Suprapubic skin (tissue), 4 donors: ENCODE measurements around a stretch of chr10.

DNA sequence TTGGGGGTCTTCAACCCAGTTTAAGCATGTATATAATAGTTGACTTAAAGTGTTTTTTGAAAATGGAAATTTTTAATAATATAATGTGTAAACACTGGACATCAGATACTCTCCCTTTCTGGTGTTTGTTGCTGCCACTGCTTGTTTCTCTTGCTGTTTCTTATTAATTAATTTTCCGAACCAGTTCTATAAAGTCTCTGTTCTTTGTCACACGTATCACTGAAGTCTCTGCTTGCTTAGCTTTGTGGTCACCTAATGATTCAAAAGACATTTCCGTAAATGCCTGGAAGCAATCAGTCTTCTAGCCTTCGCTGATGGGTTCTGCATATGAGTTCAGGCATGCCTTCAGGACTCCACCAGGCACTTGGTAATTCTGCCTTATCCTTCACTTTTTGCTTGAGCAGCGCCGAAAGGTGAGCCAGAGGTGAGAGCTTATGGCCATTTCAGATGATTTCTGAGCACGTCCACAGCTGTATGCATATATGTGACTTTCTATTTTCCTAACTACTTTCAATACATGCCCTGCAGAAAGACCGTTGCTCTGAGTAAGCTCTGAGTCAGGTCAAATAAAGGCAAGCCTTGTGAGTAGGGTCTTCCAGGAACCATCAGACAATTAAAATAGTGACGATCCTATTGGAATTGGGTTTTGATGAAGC, 154.6 kb upstream of the AKR1E2 start:
- PRO-cap: no peak
- RAMPAGE, long total RNA, 4 experiments: start-site peak on the plus strand in 1 of 4 experiments, centred at position 278 of the sequence, 10 reads per replicate

DNA sequence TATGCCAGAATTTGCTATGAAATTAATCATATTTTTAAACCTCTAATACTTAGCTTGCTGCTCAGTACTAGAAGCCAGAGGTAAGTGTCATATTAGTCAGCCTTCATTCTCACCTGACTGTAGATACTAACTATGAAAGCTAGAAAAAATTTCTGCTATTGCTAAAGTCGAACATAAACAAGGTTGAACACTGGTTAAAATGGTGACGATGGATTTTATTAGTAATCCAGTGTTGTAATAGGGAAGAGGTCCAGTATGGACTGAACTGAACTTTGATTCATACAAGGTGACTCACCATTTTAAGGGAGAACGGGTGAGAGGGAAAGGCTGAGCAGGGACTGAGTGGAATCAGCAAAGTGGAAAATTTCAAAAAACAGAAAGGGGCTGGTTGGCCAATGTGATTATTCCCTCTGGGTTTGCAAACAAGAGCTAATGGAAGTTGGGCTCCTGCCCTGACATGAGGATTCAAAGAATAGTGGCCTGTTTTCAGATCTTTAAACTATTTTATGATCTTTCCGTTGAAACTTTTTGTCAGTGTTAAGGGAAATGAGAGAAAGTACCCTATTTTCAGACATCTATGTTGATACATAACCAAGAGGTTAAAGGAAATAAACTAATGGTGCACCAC, 15.5 kb upstream of the AKR1C1 start:
- PRO-cap: no peak
- RAMPAGE, long total RNA, 4 experiments: no peak in any of the 4 experiments

DNA sequence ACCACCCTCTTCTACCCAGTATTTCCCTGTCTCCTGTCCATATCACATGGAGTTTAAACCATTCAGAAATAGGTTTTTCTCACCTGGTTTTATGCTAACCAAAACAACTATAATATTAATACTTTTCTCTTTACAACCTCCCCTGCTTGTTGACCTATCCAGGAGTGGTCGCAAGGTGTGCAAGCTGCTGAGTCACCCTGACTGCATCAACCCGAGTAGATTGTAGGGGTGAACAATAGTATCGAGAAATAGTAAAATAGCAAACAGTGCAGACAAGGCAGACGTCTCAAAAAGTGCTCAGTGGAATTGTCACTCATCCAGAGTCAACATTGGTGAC, 6.4 kb upstream of the AKR1C1 start:
- PRO-cap: no peak
- RAMPAGE, long total RNA, 4 experiments: no peak in any of the 4 experiments

DNA sequence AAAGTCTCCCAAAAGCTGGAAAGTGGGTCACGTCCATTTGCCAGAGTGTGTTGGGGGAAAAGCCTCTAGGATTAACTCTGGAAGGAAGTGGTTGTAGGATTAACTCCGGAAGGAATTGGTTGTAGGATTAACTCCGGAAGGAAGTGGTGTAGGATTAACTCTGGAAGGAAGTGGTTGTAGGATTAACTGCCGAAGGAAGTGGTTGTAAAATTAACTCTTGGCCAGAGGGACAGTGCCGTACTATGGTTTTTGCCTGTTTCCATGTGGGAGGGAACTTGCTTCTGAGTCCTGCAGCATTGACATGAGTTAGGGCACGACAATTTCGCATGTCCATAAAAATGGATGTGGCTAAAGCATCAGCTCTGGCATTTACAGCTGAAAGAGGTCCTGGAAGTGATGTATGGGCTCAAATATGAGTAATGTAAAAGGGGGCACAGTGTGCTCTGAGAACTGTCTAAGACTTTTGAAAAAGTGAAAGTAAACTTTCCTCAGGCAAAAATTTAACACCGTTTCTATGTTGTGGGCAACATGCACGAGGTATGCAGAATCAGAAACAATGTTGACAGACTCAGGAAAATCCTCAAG, 37.6 kb upstream of the AKR1C2 start:
- PRO-cap: no peak
- RAMPAGE, long total RNA, 4 experiments: no peak in any of the 4 experiments

GRCh38 chr10:5147042-5147398, 37.9 kb downstream of the AKR1C8 start:
- PRO-cap: no peak
- RAMPAGE, long total RNA, 4 experiments: no peak in any of the 4 experiments

DNA sequence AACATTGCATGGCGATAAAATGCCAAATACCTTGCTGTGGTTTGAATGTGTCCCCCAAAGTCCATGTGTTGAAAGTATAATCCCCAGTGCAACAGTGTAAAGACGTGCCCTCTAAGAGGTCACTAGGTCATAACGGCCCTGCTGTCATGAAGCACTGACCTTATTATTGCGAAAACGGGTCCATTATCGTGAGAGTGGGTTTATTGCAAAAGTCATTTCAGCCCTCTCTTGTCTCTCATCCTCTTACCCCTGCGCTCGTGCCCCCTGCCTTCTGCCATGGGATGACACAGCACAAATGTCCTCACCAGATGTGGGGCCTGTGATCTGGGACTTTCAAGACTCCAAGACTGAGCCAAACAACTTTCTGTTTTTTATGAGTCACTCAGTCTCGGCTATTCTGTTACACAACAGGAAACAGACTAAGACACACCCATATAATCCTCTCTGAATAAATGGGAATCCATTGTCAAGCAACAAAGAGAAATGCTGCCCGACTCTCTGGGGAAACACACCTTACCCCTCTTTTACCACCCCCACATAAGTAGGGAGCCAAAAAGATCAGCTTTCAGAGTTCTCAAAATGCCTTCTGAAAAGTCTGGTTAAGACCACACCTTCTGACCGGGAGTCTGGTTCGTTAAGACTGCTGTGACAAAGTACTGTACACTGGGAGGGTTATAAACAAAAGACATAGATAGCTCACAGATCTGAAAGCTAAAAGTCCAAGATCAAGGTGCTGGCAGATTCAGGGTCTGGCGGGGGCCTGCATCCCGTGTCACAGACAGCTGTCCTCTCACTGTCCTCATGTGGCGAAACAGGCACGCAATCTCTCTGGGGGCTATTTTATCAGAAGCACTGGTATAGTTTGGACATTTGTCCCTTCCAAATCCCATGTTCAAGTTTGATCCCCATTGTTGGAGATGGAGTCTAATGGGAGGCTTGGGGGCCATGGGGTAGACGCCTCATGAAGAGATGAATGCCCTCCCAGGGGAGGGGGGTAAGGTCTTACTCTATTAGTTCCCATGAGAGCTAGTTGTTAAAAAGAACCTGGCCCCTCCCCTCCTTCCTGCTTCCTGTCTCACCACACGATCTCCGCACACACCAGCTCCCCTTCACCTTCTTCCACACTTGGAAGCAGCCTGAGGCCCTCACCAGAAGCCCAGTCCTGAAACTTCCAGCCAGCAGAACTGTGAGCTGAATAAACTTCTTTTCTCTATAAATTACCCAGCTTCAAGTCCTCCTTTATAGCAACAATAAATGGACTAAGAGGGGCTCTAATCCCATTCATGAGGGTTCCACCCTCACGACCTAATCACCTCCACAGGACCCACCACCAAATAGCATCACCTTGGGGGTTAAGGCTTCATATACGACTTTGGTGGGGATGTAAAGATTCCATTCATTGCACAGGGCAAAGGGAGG, 72.7 kb upstream of the UCN3 start:
- PRO-cap: unidirectional peak, plus-strand start at position 479 of the sequence
- RAMPAGE, long total RNA, 4 experiments: no peak in any of the 4 experiments

DNA sequence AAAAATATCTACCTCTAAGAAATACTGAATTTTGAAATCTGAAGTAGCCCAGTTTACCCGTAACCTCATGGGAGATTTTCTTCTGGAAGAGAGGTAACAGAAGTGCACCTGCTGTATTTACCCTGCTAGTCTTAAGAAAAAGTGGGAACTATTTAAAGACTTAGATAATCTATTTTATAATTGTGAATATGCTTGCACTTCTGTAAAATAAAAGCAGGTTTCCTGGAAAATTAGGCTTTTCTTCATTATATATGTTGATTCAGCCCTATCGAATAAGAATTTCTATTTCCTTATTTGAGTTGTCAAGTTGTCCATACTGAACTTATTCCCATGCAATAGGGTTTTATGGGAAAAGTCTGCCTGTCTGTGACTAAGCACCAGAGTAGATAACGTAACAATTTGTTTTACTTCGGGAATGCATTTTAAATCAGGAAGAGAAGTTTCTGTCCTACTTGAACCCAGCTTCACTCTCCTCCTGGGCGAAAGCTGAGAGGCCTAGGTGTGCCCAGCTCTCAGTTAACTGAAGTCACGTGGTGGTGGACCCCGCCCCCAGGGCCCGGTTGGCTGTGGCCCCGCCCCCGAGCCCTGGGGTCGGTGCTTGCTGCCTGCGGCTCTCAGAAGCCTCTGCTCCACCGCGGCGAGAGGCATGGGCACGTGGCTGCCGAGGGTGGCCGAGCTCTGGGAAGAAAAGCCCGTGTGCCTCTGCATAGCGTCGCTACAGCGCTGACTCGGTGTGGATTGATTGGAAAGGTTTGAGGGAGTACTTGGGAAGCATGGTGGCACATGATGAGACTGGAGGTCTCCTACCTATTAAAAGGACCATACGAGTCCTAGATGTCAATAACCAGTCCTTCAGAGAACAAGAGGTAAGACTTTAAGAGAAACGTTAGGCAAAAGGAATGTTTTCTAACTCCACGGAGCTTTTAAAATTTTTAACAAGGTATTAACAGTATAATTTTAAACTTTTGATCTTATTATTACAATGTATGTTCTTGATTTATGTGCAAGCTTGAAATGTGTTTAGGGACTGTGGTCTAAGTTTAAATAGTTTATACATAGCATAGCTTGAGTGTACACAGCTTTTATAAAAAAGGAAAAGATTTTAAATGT, 34.0 kb downstream of the NET1 start:
- PRO-cap: bidirectional peak, plus-strand start at position 627 of the sequence, minus-strand start at position 488 of the sequence
- RAMPAGE, long total RNA, 4 experiments: start-site peak on the plus strand in 3 of 4 experiments, centred at positions 608 to 624 of the sequence, 54 to 289 reads per replicate

DNA sequence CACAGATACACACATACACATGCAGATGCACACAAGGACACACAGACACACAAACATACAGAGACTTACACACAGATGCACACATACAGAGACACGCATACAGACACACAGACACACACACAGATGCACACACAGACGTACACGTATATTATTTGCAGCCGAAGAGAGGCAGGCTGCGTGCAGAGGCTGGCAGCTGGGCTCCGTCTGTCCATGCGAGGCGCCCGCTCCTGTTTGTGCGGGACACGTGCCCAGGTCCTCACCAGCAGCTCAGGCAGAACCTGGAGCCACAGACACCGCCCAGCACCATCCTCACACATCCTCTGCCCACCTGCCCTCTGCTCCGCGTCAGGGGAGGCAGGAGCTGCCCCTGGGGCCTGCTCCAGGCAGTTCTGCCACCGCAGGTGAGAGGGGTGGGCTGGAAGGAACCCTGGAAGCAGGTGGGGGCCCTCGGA, 1.1 kb downstream of the CALML5 start:
- PRO-cap: no peak
- RAMPAGE, long total RNA, 4 experiments: no peak in any of the 4 experiments

DNA sequence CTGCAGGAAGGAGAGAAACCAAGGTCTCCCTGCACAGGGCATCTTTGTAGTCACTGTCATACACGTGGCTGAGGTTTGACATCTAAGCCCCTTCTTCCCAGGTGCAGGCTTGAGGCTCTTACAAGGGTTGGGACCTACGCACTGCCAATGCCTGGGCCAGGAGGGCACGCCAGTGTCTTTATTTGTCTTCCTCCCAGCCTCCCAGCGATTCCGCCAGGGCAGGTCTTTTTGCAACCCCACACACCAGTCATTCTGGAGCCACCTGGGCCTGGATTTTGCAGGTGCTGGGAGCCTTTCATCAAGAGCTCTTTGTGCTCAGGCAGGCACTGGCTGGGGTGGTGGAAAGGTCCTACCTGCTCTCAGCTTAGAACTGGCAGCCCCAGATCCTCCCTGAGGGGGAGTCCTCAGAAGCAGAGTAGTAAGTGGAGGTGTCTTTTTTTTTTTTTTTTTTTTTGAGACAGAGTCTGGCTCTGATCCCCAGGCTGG, 3.1 kb downstream of the CALML3 start:
- PRO-cap: no peak
- RAMPAGE, long total RNA, 4 experiments: no peak in any of the 4 experiments

GRCh38 chr10:5595647-5596560, 70.5 kb downstream of the ASB13 start:
- PRO-cap: no peak
- RAMPAGE, long total RNA, 4 experiments: no peak in any of the 4 experiments

- PRO-cap: no peak
- RAMPAGE, long total RNA, 4 experiments: no peak in any of the 4 experiments
These were observed 26.0 kb downstream of the ASB13 start for GRCh38 chr10:5640370-5640904.

DNA sequence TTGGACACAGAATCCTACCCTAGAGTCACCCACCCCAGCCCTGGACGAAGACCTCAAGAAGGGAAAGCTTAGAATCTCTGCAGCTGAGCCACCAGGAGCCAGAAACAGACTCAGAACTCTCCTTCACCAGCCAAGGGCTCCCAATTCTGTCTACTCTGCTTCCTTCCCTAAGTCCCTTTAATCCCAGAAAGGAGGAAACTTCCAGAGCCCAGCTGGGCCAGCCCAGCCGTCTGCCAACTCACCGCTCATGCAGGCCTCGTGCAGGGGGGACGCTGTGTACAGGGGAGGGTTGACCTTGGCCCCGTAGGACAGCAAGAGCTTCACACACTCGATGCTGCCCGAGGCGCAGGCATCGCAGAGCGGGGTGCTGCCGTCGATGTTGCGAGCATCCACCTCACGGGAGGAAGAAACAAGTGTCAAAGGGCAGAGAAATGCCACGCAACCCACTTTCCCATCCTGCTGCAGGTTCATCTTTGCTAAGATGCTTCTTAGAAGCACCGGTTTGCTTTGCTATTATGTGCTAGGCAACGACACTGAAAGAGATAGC, 15.4 kb downstream of the ASB13 start:
- PRO-cap: no peak
- RAMPAGE, long total RNA, 4 experiments: no peak in any of the 4 experiments

DNA sequence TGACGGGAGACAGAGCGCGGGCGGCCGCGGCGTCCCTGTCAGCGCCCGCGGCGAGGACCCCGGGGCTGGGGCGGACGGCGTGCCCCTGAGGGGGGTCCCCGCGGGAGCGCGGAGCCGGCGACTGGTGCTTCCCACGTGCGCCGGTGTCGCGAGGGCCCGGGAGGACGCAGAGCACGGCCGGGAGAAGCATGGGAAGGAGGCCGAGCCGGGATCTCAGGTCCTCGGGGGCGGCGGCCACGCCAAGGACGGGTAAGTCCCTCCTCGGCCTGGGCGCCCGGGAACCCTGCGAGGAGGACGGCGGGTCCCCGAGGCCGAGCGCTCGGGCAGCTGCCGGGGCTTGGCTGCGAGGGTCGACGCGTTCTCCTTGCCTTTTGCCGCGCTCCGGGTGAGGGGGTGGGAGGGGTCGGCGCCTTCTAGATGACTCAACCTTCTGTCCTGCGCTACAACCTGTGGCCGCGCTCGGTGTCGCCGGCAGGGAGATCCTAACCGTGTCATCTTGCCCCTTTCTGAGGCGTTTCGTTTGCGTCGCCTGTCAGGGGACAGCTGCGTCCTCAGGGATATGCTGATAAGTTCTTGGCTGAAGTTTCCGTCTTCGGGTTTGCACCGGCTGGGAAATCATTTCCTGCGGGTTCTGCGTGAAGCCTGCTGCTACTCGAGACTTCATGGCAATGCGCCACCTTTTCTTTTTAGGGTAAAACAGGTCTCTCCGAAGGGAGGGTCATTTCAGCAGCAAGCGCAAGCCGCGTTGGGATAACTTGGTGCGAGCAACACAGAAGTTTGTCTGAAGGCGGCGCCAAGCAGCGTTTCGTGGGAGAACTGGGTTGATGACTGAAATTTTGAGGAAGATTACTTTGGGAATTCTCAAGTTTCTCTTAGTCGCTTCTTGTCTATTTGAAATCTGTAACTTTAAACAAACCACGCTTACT, 552 bp downstream of the TASOR2 start:
- PRO-cap: no peak
- RAMPAGE, long total RNA, 4 experiments: no peak in any of the 4 experiments

DNA sequence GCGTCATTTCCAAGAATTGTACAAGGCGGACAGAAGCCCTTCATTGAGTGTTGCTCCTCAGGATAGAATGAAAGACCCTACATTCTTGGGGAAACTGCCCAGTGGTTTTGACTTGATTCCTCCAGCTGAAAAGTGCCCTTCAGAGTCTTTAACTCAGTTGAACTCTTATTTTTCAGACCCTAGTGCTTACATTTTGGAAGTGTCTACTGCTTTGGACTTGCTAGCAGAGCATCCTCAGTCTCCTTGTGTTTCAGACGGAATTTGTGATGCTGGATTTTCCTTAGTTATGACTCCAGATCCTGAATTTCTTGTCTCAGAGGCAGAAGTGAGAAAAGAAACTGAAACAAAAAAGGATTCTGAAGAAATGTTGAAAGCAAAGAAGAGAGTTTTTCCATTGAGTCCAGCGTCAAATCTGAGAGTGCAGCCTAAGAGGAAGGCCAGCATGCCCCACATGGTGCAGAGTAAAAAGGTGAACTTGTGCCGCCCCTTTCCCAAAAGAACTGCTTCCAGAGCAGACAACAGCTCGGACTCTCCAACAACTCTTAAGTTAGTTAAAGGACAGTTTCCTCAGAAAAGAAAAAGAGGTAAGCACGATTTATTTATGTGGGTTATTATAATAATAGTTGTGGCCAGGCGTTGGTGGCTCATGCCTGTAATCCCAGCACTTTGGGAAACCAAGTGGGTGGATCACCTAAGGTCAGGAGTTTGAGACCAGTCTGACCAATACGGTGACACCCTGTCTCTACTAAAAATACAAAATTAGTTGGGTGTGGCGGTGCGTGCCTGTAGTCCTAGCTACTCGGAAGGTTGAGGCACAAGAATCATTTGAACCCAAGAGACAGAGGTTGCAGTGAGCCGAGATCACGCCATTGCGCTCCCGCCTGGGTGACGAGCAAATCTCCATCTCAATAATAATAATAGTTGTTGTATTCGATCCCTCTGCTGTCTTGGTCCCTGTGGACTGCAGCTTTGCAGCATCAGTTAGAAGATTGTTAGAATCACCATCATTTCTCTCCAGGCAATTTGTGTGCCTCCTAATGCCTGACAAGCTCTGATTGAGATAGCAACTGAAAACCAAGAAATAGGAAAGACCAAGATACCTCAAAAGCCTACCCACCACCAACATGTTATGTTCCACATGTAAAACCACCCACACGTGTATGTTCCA, 46.4 kb downstream of the TASOR2 start:
- PRO-cap: no peak
- RAMPAGE, long total RNA, 4 experiments: no peak in any of the 4 experiments

DNA sequence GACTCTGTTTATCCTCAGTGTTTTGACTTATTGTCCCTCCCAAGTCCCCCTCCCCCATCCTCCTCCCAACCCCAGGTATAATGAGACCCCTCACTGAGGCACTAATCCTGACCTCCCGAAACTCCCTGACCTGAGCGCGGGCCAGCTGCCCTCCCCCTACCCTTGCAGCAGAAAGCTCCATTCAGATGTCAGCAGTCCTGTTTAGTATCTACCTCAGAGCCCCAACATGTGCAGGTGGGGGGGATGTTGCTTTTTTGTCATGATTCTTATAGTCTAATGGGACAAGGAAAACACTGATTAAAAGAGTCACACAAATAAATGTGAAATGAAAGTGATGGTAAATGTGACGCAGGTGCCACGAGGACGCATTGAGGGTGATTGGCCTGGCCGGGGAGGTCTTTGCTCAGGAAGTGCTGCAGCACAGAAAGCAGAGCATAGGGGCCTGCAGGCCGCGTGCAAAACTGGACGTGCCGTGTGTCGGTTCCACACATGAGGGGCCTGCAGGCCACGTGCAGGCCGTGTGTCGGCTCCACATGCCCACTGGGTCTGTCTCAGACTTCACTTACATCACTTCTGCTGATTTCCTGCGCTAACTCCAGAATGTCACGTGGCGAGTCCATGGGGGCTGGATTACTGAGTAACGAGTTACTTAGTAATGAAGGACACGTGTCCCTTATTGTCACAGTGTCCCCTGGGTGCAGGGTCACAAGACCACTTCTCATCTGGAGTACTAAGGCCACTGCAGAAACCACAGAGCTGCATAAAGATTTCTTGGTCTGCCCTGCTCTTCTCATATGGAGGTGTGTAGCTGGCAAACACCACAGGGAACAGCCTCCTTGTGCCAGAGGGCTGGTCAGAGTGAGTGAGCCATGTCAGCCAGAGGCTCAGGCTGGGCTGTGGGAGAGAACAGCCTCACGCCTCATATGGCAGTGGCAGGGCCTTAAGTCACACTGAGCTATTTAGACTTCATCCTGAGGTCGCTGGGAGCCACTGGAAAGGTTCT, 61.0 kb downstream of the GDI2 start:
- PRO-cap: no peak
- RAMPAGE, long total RNA, 4 experiments: no peak in any of the 4 experiments

GRCh38 chr10:5756352-5756913, 56.8 kb downstream of the GDI2 start:
- PRO-cap: no peak
- RAMPAGE, long total RNA, 4 experiments: no peak in any of the 4 experiments

GRCh38 chr10:5775607-5776155, 37.6 kb downstream of the GDI2 start:
- PRO-cap: no peak
- RAMPAGE, long total RNA, 4 experiments: no peak in any of the 4 experiments

GRCh38 chr10:5915983-5916707, 26.1 kb downstream of the FBH1 start:
- PRO-cap: no peak
- RAMPAGE, long total RNA, 4 experiments: start-site peak on the plus strand in 1 of 4 experiments, at chr10:5916218-5916433 at its widest, 20 to 46 reads per replicate

GRCh38 chr10:5935481-5935849, 41.9 kb downstream of the IL15RA start:
- PRO-cap: no peak
- RAMPAGE, long total RNA, 4 experiments: no peak in any of the 4 experiments

GRCh38 chr10:5968824-5969344, 8.5 kb downstream of the IL15RA start:
- PRO-cap: no peak
- RAMPAGE, long total RNA, 4 experiments: no peak in any of the 4 experiments